Cardiac atrium fibroblast (primary cell): Measurements from ENCODE around the genes SMIM10, SMIM10L2A, CD40LG, ARHGEF6 and CXorf66.

GRCh38 chrX:134990614-134991581, at the start of gene SMIM10:
SMIM10 (plus strand) TSS chrX:134990991.
- RAMPAGE, long total RNA: start-site peak on the plus strand at chrX:134991003-134991085, 67 and 13 reads in 2 replicates

GRCh38 chrX:135421416-135422634, at the start of gene SMIM10L2A:
SMIM10L2A (plus strand) TSS chrX:135421944.
- RAMPAGE, long total RNA: no peak

DNA sequence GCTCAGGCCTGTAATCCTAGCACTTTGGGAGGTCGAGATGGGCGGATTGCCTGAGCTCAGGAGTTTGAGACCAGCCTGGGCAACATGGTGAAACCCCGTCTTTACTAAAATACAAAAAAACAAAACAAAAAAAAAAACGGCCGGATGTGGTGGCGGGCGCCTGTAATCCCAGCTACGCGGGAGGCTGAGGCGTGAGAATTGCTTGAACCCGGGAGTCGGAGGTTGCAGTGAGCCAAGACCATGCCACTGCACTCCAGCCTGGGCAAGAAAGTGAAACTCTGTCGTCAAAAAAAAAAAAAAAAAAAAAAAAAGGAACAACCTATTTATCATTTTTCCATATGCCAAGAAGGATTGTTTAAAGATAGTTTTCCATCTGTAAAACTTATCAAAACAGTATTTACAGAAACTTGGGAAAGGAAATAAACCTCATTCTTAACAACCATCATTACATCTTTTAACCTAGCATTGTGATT, 2.7 kb downstream of the INTS6L start:
- RAMPAGE, long total RNA: no peak

DNA sequence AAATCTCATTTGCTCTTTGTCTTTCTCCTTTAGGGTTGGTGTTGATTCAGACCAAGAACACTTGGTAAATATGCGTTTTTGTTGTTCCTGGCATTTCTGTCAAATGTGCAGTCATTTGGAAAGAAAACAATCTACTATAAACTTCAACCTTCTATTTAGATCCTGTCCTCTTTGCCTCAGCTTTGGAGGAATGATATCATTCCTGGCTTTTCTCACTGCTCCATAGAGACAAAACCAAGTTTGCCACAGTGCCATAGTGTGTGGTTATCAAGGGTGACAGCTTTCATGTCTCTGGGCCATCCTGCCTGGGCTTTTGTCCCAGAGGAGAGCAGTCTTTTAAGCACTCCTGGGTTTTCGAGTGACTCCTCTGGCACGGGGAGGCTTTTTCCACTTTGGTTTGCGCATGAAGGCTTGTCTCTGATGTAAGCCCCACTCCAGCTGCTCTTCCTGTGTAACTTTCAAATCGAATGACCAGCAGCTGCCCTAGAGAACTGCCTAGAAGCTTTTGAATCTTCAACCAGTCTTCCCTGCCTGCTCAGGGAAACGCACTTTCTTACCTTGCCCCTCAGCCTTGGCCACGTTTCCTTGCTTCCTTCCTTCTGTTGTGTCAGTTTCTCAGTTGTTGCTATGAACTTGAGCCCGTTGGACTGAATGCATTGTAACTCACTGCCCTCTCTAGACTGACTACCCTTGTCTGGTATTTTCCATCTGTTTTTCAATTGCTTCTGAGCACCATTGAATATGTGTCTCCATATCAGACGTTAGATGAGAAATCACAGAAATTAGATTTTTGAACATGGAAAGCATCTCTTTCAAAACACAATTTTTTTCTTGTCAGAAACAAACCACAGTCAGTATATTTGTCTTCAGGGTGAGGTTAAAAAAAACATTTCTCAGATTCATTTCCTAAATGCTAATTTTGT, 45.1 kb downstream of the SLC9A6 start:
- RAMPAGE, long total RNA: no peak

DNA sequence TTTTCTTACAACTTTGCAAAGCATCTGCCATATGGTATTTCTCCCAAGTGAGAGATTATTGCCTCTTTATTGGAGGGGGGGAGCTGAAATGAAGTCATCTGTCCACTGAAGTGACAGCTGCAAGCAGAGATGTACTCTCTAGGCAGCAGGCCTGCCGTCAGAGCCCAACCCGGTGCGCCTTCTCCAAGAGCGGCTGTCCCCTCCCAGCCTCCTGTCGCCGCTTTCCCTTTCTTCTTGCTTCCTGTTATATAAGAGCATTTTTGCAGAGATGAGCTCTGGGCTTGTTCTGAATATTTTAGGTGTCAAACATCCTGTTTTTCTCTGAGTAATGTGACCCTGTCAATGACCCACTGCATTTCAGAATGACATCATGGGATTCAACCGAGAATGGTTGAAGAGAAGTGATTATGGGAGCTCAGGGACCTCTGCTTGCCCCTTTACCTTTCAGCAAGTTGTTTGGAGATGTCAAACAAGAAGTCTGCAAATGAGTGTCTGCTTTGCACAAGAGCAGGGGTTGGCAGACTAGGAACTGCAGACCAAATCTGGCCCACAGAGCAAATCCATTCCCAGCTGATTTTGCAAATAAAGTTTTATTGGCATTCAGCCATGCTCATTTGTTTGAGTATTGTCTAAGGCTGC, 79.9 kb downstream of the SLC9A6 start:
- RAMPAGE, long total RNA: no peak

GRCh38 chrX:136127073-136127569, 69.7 kb upstream of the FHL1 start:
- RAMPAGE, long total RNA: no peak

- RAMPAGE, long total RNA: no peak
Observed at GRCh38 chrX:136202616-136203364, 5.9 kb downstream of the FHL1 start.

DNA sequence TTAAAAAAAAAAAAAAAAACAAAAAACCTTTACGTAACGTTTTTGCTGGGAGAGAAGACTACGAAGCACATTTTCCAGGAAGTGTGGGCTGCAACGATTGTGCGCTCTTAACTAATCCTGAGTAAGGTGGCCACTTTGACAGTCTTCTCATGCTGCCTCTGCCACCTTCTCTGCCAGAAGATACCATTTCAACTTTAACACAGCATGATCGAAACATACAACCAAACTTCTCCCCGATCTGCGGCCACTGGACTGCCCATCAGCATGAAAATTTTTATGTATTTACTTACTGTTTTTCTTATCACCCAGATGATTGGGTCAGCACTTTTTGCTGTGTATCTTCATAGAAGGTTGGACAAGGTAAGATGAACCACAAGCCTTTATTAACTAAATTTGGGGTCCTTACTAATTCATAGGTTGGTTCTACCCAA, at the start of gene CD40LG:
Gene CD40LG (plus strand): TSS at position 114 of the 431 bp plus-strand sequence.
- RAMPAGE, long total RNA: no peak

- RAMPAGE, long total RNA: no peak
Observed at GRCh38 chrX:136666038-136667260, 18.5 kb downstream of the CD40LG start.

DNA sequence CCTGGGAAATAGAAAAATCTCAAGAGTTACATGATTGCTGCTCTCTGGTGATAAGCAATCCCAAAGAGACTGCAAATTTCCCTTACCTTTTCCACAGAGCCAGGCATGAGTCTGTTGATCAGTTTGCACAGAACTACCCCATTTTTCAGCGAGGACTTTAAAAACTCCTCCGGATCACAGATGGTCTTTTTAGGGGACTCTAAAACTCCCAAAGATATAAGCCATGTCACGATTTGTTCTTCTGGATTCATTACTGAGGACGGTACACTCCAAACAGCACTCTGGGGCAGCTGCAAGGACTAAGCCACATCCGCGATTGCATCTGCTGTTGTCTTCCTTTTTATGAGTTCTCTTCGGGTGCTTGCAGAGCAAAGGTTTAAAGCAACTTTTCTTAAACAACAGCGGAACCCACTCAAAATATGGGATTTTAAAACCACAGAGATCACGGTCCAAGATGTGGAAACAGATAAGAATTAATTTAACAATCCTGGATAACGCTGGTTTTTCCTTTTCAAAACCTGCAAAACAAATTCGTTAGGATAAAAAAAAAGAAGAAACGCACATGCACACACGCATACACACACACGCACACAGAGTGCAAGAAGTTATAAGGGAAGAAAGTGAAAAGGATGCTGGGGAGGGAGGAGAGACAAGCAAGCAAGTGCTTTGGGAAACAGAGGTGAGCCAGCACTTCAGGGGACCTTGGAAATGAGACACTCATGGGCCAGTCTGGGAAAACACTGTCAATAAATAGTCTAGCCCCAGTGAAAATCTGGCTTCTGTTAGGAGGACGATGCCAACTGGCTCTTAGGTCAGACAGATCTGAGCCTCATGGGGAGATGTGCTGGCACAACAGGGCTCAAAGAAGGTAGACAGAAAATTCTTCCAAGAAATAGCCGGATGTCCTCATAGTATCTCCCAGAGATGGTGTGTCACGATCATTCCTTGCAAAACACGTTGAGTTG, at the start of gene ARHGEF6:
Gene ARHGEF6 (minus strand): TSS at position 301 of the 965 bp plus-strand sequence.
- RAMPAGE, long total RNA: no peak

GRCh38 chrX:136872330-136873218, 8.0 kb downstream of the RBMX start:
- RAMPAGE, long total RNA: no peak

GRCh38 chrX:136935521-136936022, 55.0 kb upstream of the RBMX start:
- RAMPAGE, long total RNA: no peak

- RAMPAGE, long total RNA: no peak
Observed at GRCh38 chrX:137550465-137551055, 15.4 kb upstream of the ZIC3 start.

DNA sequence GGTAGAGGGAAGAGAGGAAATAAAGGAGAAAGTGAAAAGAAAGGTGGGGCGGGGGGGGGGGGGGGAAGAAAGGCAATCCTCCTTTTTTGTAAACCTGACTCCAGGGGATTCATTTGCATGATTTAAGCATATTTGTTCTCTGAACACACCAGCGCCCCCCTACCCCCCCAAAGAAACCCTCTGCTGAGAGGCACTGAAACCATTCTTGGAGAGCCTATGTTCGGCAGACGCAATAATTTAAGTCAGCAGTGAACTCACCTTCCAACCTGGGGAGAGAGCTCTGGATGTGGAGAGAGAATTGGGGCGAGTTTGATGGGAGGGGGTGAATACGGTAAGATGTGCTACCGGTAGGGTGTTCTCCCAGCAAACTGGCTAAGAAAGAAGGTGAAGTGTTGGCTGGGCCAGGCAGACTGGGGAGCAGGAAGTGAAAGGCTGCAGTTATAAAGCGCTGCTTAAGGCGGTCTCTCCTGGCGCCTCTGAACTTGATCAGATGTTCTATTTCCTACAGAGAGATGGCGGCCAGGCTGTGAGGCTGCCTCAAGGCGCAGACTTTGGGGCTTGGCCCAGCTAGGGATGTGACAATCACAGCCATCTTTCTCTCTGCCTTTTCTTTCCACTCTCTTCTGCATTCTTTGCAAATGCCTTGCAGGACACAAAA, 1.7 kb upstream of the ZIC3 start:
- RAMPAGE, long total RNA: no peak

DNA sequence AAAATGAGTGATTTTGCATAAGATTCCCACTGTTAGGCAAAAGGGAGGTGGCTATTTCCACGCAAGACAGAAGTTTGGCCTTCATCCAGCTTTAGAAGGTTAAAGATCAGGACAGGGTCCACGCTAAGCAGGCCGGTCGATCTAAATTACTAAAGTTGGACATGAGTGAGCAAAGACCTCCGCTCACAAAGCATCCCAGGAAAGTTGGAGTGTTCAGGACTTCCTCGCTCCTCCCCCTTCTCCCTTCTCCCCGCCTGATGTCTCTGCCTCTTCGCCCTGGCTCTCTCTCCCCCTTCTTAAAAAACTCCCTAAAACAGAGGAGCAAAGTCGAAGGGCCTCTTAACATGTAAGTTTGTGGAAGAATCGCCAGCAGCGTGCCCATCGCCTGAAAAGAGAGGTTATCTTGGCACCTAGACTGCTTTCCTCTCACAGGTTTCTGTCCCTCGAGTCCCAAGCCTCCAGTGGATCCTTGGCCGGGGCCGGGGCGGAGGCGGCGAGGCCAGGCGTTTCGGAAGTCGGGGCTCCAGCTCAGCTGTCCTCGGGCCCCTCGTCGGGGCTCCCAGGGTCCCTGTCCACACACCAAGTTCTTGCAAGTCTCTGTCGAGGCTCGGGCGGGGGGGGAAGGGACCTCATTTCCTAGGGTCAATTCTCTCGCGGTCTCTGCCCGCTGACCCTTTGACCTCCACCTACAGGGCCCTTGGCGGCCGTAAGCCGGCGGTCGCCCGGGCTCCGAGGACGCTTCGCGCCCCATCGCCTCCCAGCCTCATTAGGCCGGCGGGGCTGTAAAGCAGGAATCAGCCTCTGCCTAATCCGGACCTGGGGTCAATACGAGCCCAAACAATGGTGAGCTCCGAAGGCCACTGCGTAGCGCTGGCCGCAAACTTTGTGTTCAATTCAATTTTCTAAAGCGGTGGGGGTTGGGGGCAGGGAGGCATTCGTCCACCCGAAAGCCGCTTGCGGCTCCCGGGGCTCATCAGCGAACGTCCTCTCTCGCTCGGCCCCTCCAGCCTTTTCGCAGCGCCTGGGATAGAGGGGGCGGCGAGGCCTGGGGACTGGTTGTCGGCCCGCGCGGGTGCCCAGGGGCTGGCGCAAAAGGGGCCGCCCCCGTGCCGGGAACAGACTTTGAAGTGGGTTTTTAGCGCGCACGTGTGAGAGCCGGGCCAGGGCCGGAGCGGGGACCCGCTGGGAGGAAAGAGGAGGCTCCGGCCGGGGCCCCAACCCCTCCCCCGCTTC, 7.8 kb downstream of the ZIC3 start:
- RAMPAGE, long total RNA: no peak

GRCh38 chrX:137997955-137998269, 432.0 kb downstream of the ZIC3 start:
- RAMPAGE, long total RNA: no peak

GRCh38 chrX:139003234-139003535, 291.7 kb upstream of the FGF13 start:
- RAMPAGE, long total RNA: no peak

DNA sequence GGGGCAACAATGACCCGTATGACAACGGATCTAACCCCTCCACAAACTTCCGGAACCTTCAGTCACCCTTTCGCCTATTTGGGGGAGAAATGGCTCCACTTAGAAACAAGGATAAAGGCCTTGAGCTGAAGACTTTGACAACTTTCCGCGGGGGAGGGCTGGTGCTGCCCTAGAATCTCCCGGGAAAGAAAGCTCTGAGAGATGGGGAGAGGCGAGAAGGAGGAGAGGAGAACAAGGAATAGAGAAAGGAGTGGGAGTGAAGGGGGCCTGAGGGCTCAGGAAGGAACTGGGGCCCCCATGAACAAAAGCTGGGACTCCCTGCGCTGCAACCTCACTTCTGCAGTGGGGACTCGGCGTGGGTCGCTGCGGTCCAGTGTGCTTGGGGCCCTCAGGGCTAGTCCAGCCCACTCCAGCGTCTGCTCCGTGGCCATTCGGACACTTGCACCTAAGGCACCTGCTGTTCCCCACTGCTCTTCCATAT, 328.0 kb upstream of the F9 start:
- RAMPAGE, long total RNA: no peak

DNA sequence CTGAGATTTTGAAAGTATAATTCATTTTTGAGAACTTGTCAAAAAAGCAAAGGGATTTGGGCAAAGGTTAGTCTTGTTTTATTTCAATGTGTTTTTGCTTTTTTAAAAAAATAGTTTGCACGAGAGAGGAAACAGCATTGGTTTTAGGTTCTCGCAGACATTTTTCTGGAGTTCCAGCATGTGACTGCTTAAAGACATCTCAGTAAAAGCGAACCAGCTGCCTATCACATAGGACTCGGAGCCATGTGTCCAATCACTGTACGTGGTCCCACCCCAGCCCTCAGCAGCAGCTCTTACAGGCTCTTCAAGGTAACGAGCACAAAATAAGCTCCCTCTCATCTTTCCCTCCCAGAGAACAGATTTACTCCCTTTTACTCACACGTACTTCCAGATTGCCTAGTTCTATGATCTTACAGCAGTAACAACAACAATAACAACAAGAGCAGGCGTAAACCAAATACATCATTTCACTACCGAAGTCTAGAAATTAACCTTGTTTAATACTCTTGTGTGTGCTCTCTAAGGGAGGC, 68.7 kb downstream of the MCF2 start:
- RAMPAGE, long total RNA: no peak

DNA sequence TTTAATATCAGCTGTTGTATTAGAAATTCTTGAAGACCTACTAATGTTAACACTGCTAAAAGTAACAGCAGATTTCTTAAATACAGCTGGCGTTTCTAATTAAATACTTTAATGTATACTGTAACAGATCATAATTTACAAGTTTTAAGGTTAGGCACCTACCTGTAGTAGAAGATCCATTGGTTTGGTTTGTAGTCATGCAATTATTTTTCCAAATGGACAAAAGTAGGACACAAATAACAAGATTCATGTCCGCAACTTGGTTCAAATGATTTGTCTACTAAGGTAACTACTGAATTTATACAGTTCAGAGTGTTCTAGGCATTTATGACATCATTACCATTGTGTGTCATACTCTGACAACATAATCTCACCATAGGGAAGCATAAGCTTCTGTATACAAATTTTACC, at the start of gene CXorf66:
Gene CXorf66 (minus strand): TSS at position 275 of the 411 bp plus-strand sequence.
- RAMPAGE, long total RNA: no peak